Trachea (tissue), 1 donor: ENCODE results near the genes RTKN and PCGF1.

DNA sequence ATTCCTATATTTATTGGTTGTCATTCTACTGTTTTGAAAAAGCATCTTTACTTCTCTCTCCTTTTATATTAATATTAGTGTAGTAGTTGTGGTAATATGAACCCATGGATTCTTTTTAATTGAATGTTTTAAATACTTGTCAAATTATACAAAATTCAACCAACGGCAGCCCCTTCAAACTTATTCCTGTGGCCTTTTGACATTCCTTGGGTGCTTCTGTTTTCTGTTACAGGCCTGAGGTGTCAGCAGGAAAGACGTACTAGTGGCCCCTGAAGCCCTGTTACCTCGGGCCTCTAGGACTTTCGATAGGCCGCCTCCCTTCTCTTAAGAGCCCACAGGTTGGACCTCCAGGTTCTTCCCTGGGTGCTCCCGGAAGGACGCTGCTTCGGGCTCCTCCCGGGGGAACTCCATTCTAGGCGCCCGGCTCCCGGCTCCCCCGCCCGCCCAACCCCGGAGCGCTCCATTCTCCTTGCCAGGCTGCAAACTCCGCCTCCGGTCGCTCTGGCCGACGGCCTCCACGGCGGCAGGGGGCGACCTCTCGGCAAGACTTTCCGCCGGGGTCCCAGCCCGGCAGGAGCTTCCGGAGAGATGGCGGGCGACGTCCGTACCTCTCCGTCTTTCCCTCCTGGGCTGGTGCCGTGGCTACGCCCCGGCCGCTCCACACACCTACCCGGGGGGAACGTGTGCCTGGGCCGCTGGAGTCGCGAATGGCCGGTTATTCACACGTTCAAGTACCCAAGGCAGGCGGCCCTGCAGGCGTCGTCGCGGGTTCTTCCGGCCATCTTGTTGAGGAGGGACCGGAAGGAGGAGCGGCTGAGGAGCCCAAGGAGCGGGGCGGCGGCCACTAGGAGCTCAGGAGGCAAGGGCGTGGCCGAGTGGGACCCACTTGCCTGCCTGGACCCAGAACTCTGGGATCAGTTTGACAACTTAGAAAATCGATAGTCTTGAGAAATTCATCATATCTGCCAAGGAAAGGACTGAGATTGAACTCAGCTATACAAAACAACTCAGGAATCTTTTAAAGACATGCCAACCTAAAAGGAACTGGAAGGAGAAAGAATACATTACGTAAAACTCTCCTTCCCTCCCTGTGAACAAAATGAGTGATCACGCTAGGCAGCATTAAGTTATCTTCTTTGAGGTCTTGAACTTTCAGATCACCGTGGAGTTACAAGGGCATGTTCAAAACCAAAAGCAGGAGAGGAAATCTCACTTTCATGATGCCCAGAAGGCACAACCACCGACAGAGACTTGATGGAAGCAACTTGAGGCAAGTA lies 27.5 kb downstream of the BOLA3 start:
- PRO-cap = bidirectional peak, plus-strand start at position 573 of the sequence, minus-strand start at position 449 of the sequence

DNA sequence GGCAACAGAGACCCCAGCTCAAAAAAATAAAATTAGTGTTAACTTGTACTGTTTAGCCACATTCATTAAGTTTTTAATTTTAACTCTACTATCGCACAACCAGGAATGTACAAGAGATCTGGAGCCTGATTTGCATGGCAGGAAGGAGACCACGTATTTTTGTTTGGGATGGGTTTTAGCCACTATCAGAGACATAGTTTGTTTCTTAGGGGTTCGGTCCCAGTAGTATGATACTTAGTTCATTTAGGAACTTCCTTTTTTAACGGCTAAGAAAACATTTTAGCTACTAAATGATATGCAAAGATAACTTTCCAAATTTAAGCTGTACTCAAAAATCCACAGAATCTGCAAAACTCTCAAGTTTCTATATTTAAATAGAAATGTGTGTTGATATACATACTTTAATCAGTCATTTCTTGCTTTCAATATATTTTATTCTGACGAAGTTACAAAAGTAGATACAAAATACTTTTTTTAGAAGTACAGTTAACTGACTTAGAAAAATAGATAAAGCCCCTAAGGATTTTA lies 4.5 kb upstream of the BOLA3 start:
- PRO-cap = no peak

DNA sequence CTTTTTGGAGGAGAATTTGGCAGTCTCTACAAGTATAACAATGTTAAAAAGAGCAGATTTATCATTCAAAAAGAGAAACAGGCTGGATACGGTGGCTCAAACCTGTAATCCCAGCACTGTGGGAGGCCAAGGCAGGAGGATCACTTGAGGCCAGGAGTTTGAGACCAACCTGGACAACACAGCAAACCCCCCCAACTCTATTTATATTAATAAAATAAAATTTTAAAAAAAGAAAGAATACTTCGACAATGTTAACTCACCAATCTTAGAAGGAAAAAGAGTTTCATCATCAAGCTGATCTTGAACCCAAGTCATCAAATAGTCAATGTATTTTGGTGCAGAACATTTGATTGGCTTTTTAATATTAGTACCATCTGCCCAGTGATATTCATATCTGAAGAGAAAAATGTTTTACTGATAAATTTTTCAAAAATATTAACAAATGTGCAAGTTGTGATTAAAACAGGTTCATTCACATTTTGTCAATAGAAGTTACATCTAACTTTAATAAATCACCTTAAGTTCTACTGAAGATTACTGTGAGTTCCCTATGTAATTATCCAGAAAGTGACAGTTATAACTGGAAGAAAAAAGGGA lies 13.6 kb downstream of the MOB1A start:
- PRO-cap = no peak

GRCh38 chr2:74387506-74387903 lies 7.4 kb upstream of the DCTN1 start:
- PRO-cap = no peak

DNA sequence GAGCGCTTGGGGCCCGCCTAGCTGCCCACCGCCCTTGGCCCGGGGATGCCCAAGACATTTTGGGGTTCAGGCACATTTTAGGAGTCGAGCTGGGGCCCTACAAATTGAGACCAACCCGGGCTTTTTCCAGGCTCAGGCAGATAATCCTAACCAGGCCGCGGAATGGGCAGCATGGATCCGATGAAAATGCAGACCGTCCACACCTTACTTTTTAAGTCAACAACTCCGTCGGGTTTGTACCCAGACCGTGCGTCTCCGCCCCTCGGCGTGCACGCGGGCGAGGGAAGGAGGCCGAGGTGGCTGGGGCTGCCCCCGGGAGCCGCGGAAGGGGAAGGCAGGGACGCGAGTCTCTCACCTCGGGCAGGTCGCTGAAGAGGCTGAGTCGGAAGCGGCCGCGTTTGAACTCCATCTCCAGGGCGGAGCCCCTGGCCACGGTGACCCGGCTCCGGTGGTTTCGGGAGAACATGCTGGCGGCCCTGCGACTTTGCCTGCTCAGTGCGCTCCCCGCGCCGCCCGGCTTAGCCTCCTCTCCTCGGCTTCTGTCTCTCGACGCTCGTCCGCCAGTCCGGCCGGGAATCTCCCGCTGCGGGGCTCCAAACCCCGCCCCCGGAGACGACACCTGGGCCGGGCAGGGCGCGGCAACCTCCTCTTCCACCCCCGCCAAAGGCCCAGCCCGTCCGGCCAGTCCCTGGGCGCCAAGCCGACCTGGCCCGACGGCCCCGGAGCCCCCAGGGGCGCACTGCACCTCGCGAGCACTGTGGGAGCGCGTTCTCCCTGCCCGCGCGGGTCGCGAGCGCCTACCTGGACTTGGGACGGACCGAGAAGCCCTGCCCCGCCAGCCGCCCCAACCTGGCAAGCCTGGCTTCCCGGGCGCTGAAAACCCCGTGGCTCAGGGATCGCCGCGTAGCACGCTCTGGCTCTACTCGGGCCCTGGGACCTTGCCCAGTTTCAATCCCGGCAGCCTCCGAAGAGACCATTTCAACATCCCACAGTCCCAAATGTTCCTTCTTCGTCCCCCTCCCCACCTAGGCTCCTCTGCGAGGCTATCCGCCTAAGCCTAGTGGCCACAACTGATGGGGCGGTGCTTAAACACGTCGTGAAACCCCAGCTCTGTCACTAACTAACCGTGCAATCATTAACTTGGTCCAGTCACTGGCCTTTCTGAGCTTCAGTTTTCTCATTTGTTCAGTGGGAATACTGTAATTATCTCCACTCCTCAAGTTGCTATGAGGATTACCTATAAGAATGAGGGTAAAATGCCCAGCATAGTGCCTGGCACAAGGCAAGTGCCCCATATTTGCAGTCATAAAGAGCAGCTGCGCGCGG lies at the start of gene RTKN:
RTKN (minus strand) TSS at position 587 of the 1,326 bp plus-strand sequence.
- PRO-cap = bidirectional peak, plus-strand start at position 610 of the sequence, minus-strand start at position 548 of the sequence; unidirectional peak, minus-strand start at position 1,037 of the sequence

DNA sequence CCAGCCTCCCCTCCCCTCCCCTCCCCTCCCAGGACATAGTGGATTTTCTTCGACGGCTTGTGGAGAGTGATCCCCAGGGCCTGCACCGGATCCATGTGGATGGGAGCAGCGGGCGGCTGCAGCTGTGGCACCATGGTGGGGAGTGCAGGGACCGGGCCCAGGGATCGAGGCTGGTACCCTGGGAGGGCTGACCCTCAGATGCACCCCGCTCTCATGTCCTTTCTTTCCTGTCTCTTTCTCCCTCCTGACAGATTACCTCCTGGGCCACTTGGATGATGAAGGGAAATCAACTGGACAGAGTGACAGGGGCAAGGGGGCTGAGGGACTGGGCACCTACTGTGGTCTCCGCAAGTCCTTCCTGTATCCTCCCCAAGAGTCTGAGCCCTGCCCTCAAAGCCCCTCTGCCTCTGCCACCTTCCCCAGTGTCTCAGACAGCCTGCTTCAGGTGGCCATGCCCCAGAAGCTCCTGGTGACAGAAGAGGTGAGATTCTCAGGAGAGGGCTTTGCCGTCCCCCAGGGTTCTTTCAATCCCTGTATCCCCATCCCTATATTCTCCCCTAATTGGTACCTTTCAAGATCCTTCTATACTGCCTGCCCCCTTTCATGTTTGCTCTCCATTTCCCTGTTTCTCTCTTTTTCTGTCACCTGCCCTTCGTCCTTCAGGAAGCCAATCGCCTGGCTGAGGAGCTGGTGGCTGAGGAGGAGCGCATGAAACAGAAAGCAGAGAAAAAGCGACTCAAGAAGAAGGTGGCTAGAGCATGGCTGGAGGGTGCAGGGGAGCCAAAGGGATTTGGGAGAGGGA lies 7.3 kb downstream of the TTC31 start:
- PRO-cap = no peak

DNA sequence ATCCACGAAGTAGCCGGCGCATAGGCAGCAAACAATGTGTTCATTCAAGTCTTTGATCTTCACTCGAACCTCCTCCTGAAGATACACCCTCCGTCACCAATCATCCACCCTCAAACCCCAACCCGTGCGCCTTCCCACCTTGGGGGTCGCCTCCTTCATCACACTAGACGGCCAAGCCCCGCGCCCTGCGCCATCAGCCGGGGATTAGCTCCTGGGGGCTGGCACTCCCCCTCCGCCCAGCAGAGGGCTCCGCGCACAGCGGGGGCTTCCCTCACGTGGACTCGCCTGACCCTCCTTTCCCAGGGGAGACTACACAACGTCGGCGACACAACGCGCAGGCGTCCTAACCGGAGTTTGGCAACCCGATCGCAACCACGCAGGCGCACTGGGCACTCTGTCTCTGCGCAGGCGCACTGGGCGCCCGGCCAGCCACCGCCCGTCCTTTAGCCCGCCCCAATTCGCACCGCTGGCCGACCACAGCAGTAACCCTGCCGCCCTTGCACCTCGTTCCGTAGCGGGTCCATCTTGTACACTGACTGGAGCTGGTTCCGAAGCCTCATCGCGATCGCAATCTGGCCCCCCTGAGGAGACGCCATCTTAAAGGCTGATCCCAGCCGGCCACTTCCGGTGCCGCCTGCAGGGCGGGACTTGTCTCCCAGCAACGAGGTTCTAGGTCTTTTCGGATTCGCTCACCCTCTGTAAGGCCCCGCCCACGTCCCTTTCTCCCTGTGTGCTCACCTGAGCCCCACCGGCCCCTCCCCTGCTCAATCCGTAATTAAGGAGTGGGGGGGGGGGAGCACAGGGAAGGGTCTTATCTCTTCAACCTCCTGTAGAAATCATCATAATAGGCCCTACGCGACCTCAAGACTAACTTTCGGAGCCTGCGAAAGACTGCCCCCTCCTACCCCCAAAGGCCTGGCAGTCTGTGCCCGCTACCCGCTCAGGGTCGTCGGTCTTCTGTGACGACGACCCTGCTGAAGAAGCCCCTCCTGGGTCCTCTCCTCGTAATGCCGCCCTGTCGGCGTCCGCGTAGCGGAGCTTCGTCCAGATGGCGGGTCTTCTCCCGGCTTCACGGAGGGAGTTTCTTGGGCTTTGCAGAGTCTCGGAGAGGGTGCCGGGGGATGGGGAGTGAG lies at the start of gene PCGF1:
PCGF1 (minus strand) TSS at position 623 of the 1,133 bp plus-strand sequence.
- PRO-cap = unidirectional peak, minus-strand start at position 287 of the sequence; unidirectional peak, minus-strand start at position 356 of the sequence; bidirectional peak, plus-strand start at position 778 of the sequence, minus-strand start at position 569 of the sequence

GRCh38 chr2:74872831-74873420 lies 39.0 kb downstream of the HK2 start:
- PRO-cap = no peak

DNA sequence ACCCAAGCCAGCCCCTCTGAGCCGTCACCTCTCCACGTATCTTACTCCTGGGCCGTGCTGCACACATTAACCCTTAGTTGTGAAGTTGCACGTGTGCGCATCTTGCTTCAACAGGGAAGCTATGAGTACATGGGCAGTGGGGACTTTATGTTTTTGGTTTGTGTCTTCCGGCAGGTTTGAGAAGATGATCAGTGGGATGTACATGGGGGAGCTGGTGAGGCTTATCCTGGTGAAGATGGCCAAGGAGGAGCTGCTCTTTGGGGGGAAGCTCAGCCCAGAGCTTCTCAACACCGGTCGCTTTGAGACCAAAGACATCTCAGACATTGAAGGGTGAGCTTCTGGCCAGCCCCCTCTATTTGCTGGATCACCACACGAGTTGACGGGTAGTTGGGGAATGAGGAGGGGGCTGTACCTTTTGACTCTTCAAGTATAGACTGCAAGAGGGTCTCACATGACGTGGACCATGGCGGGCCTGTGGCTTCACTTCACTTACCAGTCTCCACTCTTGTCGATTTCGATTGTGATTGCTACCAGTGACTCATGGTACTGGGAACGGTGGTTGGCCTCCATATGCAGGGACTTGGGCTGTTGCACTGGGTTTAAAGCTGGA lies 43.2 kb downstream of the HK2 start:
- PRO-cap = no peak

DNA sequence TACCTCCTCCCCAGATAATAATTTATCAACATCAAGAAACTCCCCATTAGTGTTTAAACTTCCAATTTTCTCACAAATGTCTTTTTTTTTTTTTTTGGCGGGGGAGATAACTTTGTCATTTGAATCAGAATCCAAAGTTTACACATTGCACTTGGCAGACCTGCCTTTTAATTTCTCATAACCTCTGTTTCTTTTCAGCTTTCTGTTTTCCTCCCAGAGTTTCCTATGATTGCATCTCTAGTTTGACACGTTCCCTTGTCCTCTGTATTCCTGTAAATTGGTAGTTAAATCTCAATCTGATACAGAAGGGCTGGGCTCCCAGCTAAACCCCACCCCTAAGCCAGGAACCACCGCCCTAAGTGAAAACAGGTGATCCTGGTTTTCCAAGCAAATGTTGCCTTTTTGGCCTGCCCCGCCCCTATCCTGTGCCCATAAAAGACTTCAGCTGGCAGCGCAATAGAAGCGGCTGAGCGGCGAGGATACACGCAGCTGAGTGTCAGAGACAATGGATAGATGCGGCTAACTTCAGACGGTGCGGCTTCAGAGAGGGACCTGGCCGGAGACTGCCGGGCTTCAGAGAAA lies 49.9 kb upstream of the POLE4 start:
- PRO-cap = unidirectional peak, plus-strand start at position 459 of the sequence

GRCh38 chr2:75199973-75200890 lies 912 bp upstream of the TACR1 start:
- PRO-cap = bidirectional peak, plus-strand start at chr2:75200593, minus-strand start at chr2:75200342

DNA sequence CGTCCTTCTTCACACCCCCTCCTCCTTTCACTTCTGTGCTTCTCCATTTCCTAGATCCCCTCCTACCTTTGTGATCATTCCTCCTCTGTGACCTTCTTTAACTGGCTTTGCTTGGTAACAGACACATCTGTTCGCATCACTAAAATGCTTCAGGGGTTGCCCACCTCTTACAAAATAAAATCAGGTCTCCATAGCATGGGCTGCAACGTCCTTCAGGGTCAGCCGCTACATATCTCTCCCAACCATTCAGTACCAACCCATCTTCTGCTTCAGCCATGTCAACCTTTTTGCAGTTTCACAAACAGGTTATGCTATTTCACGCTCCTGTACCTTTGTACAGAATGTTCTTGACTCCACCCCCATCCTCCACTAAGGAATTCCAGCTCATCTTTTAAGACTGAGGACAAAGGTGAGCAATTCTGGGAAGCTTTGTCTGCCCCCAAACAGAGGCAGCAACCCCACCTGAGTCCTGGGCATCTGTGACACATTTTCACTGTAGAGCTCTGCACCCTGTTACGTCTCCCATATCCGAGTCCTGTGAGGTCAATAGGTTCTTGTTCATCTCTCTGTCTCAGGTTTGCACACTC lies 8.8 kb upstream of the EVA1A start:
- PRO-cap = no peak

- PRO-cap = no peak
Measured at GRCh38 chr2:75709032-75709669, 1.6 kb downstream of the GCFC2 start.

- PRO-cap = no peak
Measured at GRCh38 chr2:76579571-76579961, 868.9 kb upstream of the GCFC2 start.

DNA sequence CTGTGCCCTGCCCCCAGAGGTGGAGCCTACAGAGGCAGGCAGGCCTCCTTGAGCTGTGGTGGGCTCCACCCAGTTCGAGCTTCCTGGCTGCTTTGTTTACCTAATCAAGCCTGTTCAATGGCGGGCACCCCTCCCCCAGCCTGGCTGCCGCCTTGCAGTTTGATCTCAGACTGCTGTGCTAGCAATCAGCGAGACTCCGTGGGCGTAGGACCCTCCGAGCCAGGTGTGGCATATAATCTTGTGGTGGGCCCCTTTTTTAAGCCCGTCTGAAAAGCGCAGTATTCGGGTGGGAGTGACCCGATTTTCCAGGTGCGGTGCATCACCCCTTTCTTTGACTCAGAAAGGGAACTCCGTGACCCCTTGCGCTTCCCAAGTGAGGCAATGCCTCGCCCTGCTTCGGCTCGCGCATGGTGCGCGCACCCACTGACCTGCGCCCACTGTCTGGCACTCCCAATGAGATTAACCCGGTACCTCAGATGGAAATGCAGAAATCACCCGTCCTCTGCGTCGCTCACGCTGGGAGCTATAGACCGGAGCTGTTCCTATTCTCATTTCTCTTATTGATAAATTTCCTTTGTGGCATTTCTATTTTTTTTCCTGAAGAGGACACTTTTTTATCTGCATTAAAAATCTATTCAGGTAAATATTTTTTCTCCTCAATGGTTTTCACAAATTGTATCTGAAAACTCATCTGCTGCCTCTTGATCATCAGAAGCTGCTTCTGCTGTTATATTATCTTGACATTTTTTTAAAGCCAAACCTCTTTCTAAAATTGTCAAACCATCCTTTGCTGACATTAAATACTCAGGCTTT lies 740.8 kb downstream of the LRRTM4 start:
- PRO-cap = no peak

DNA sequence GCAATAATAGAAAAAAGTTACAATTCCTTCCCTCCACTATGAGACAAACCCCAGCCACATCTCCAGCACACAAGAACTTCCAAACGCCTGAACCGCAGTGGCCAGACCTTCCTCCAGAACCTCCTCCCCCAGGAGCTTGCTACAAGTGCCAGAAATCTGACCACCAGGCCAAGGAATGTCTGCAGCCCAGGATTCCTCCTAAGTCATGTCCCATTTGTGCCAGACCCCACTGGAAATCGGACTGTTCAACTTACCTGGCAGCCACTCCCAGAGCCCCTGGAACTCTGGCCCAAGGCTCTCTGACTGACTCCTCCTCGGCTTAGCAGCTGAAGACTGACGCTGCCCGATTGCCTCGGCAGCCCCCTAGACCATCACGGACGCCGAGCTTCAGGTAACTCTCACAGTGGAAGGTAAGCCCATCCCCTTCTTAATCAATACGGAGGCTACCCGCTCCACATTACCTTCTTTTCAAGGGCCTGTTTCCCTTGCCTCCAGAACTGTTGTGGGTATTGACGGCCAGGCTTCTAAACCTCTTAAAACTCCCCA lies 431.6 kb downstream of the LRRTM4 start:
- PRO-cap = no peak

DNA sequence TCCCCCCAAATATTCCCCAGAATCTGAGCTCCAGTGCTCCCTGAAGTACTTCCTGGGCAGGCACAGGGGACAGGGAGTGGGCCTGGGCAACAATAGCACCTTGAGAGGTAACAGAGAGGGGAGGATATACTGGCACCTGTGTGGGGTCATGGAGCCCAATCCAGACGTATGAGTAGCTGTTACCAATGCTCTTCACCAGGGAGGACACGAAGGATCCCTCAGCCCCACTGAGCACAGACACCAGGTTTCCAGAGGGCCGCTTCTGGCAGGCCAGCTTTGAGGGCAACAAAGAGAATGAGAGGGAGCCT lies 1.4 kb downstream of the REG3A start:
- PRO-cap = no peak

- PRO-cap = no peak
Measured at GRCh38 chr2:79270522-79270921, 111.0 kb upstream of the REG3A start.

GRCh38 chr2:79482225-79482717 lies 30.6 kb upstream of the CTNNA2 start:
- PRO-cap = no peak

DNA sequence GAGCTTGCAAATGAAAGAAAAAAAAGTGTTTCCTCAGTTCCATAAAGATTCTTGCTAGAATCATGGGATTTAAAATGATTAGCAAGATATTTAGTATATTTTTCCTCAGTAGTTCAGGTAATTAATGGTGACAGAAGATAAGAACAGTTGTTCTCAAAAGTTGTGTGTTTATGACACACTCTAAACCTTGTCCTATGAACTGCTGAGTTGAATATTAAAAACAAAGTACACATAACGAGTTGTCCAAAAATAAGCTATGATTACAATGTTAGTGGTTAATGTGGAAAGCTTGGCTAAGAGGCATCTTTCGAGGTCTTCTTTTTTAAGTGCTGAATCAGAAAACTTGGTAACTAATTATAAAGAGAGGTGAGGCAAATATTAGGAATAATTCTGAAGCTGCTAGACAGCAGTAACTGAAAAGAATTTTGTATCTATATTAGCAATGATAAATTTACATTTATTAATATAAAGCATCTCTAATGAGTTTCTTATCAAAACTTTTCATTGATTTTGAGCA lies 1088.7 kb downstream of the SUCLG1 start:
- PRO-cap = no peak